Kidney (tissue), 2 donors: ENCODE measurements around the gene ADGRG3.

GRCh38 chr16:57266499-57267334, 17.8 kb downstream of the PLLP start:
- PRO-cap = no peak
- RRBS = no CpG with 5 or more reads among the region's 7 CpGs

GRCh38 chr16:57392621-57393238, 11.8 kb upstream of the CCL17 start:
- PRO-cap = no peak
- RRBS = no CpG with 5 or more reads among the region's 4 CpGs

DNA sequence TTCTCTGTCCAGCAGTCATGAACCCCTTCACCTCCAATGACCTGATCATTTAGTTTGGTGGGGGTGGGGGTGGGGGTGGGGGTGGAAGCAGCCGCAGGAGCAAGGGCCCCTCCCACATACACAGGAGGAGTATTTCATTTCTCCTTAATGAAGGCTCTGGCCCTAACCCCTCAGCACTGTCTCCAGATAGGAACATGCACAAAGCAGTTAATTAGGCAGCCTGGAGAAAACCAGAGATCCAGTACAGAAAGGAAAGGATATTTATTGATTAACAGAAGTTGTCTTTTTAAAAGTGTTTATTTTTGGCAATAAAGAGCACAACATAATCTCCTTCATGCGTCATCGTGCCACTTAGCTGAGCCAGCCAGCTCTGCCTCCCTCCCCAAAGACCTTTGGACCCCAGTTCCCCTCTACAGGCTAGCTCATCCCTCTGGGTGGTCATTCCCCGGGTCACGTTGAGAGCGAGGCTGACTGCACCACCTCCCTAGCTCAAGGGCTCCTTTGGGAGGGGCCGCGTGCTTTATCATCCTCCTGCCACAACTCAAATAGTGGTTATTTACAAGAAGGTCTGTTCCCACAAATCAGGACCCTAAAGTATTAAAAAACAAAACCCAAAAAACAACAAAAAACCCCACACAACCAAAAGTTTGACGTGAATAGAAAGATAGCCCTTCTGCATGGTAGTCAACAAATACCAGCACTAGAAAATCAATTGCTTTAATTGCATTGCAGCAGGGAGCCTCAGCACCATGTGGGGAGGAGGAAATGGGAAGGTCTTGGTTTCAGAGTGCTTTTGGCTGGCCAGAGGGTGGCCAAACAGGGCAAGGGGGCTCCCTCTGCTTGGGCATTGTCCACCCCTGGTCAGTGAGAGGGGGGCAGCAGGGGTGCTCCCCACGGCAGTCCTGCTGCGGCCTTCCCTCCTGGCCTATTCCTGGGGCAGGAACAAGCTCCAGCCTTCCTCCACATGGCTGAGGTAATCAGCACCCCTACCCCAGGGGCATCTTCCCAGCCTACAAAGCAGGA, 9.5 kb downstream of the POLR2C start:
- PRO-cap = unidirectional peak, plus-strand start at position 441 of the sequence
- RRBS = no CpG with 5 or more reads among the region's 11 CpGs

DNA sequence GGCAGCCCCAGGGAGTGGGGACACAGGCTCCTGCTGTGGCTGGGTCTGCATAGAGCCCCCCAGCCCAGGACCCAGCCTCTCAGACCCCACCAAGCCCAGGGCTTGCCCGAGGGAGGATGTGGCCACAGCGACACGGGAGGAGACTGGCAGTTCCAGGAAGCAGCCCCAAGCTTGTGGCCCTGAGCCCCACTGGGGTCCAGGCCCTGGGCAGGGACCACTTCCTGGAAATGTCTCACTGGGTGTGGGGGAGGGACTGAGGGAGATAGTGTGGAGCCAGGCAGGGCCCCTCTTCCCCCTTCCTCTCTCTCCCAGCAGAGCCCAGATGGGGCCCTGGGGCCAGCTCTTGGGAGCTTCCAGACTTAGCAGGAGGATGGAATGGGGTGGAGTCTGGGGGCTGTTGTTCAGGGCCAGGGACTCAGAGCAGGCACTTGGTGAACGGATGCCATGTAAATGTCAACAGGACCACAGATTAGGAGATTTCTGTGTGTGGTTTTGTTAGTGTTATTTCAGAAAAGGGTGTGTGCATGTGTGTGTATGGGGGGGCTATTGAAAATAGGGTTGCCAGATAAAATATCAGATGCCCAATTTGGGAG, 35.4 kb downstream of the ADGRG5 start:
- PRO-cap = no peak
- RRBS = no CpG with 5 or more reads among the region's 4 CpGs

DNA sequence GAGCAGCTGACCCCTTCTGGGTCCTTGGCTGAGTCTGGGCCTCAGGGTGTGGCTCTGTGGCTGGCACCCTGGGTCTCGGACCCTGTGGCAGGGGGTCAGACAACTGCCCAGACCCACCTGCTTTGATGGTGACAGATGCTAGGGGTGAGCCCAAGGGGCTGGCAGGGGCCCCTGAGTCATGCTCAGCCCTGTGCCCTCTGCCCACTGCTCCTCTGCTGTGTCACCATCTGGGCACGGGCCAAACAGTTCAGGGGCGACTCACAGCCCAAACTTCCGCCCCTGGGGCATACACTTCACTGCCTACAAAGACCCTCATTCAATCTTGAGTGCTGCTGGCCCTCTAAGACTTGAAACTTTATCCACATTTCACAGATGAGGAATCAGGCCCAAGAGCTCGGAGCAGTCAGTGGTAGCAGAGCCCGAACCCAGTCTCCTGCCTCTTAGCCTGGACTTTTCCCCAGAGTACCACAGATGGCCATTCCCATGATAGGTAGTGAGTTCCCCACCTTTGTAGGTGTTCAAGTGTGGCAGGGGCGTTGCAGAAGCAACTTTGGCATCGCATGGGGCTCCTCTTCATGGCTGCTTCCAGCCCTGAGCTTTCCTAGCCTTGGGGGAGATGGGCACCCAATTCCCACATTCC, 5.9 kb downstream of the ADGRG1 start:
- PRO-cap = no peak
- RRBS = no CpG with 5 or more reads among the region's 8 CpGs

DNA sequence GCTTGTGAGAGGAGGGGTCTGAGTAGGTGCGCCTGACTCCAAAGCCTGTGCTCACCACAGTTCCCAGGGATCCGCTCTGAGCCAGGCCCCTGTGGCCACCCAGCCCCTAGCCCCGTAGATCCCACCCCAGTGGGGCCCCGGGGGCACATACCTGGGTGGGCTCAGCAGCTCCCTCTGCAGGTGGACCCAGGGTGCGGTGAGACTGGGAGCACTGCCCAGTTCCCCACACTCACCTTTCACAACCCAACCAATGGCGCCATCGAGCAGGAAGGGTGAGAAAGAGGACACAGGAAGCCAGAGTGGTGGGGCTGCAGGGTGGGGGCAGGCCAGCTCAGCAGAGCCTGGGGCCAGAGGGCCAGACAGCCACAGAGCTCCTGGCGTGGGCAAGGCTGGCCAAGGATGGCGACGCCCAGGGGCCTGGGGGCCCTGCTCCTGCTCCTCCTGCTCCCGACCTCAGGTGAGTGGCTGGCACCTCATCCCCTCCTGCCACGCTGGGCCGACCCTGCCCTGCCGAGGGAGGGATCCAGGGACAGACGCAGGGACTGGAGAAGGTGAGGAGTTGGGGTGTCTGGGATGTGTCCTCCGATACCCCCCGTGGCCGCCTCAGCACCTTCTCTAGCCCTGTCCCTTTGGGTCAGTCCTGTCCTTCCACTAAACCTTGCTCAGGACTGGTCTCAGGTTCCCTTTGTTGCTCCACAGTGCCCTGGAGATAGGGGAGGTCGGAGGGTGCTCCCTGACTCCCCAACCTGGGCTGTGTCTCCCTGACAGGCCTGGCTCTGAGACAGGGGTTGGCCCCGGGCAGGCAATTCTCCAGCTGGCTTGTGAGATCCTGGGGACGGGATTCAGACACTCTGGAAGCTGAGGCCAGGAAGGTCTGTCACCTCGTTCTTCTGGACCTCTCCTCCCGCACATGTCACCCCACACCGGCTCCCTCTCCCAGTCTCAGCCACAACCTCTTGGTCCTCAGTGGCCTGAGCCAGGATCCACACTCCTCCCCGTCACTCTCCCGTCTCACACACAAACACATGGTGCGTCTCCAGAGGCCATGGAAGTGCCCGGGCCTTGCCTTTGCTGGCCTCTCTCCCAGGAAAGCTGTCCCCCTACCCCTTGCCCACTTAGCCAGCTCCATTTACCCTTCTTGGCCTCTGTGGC, at the start of gene ADGRG3:
Gene ADGRG3, plus strand, starts transcription at position 358 of the 1,152 bp plus-strand sequence.
- PRO-cap = no peak
- RRBS = 70% methylated on average over 5 of the region's 28 CpGs

GRCh38 chr16:57863309-57864053, 61.2 kb upstream of the KIFC3 start:
- PRO-cap = no peak
- RRBS = 0% methylated on average over 2 of the region's 6 CpGs

GRCh38 chr16:57892355-57893079, 78.4 kb downstream of the CNGB1 start:
- PRO-cap = no peak
- RRBS = no CpG with 5 or more reads among the region's 12 CpGs

DNA sequence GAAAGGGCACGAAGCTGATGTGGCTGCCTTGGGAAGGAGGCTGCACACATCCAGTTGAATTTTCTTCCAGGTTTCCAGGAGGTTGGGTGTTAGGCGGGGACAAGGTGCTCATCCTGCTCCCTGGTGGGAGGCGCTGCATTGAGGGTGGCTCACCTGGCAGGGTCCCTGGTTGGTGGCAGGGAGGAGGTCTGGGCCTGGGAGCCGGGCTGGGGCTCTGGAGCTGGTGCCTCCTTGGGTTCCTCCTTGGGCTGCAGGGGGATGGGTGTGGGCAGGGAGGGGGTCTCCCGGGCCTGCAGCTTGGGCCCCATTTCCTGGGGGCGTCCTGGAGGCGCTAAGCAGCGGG, 11.2 kb downstream of the CNGB1 start:
- PRO-cap = no peak
- RRBS = 78% methylated on average over 2 of the region's 8 CpGs

DNA sequence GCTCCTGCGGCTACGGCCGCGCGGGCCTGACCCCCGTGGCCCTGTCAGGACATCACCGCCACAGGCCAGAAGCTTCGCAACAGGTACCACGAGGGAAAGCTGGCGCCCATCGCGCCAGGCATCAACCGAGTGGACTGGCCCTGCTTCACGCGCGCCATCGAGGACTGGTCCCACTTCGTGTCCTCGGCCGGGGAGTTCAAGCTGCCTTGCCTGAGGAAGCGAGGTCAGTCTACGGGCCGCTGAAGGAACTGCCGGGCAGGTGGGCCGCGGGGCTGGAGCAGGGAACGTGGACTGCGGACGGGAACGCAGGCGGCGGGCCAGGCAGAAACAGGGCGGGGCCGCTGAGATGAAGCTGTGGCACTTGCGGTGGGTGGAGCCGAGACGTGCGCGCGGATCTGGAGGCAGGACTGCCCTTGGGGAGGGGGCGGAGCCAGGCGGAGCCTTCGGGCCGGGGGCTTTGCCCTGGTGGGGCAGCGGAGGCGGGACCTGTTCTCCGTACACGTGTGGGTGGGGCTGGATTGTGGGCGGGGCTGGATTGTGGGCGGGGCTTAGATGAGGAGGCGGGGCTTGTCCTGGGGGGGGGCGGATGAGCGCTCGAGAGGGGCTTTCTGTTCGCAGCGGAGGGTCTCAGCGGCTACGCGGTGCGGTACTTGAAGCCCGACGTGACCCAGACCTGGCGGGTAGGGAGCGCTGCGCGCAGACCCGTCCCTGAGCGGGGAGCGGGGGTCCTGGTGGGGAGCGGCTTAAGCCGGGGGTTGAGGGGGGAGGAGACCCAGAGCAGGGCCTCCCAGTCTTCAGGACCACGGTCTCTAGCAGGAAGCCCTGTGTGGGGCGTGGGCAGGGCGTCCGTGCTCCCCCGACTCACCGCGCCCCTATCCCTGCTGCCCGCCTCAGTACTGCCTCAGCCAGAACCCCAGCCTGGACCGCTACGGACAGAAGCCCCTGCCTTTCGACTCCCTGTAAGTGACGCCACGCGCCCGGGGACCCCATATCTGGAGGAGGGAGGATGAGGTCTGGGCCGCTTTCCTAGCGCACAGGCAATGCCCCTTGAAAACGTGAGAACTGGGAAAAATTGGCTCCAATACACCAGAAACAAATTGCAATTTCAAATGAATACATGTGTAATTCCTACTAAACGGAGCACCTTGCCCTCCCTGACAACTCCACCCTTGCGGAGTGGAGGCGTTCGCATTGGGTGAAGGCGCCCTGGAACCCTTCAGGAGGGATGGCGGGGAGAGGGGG, 8.7 kb downstream of the TEPP start:
- PRO-cap = bidirectional peak, plus-strand start at position 580 of the sequence, minus-strand start at position 293 of the sequence
- RRBS = 4% methylated on average over 5 of the region's 95 CpGs

- PRO-cap = no peak
- RRBS = 2% methylated on average over 3 of the region's 21 CpGs
These were observed 911 bp downstream of the MMP15 start for GRCh38 chr16:58026511-58026819.

GRCh38 chr16:58027257-58028296, 2.0 kb downstream of the MMP15 start:
- PRO-cap = unidirectional peak, minus-strand start at chr16:58027759
- RRBS = 11% methylated on average over 18 of the region's 41 CpGs

- PRO-cap = no peak
- RRBS = no CpG with 5 or more reads among the region's 5 CpGs
These were observed 12.8 kb upstream of the CCDC113 start for GRCh38 chr16:58236866-58237343.

DNA sequence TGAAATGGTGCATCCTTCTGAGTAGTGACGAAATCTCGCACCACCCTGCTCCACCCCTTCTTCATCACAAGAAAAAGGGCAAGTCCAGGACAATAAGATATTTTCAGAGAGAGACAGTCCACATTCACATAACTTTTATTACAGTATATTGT, 23.7 kb upstream of the PRSS54 start:
- PRO-cap = no peak
- RRBS = no CpG with 5 or more reads among the region's 2 CpGs

GRCh38 chr16:58414963-58415567, 22.8 kb downstream of the GINS3 start:
- PRO-cap = no peak
- RRBS = no CpG with 5 or more reads among the region's 9 CpGs

DNA sequence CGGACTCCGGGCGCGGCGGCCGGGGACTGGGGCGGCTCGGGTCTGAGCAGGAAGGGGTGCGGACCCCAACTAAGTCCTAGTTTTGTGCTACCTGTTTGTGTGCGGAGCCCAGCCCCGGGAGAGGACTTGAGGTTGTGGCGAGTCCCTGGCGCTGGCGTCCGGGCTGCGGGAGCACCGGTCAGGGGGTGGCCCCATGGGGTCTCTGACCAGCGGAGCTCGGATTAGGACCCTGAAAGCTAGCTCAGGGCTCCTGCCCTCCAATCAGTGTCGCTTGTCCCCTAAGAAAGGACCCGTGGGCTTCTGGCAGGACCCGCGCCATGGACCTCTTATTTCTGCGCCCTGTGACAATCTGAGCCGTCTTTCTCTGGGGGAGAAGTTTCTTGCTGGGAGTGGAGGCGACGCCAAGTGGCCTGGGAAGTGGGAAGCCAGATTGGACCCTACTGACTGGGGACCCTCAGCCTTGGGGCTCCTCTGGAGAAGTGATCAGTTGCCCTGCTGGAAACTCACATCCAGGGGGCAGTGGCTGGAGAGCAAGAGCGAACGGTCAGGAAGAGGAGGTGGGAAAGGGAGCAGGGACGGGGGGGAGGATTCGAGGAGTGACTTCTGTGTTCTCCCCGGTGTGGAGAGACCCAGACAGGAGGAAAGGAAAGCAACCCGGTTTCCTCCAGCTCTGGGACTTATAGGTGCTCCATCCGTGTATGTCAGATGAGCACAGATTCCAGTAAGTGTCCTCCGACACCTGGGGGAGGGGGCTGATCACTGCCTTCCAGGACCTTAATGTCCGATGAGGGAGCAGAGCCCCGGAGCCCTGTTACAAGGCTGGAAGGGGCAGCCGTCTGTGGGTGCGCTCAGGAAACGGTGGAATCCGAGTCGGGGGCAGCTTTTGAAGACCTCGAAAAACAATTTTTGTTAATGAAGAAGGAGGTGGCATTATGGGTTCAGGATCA, 35.2 kb upstream of the NDRG4 start:
- PRO-cap = no peak
- RRBS = 5% methylated on average over 9 of the region's 43 CpGs

DNA sequence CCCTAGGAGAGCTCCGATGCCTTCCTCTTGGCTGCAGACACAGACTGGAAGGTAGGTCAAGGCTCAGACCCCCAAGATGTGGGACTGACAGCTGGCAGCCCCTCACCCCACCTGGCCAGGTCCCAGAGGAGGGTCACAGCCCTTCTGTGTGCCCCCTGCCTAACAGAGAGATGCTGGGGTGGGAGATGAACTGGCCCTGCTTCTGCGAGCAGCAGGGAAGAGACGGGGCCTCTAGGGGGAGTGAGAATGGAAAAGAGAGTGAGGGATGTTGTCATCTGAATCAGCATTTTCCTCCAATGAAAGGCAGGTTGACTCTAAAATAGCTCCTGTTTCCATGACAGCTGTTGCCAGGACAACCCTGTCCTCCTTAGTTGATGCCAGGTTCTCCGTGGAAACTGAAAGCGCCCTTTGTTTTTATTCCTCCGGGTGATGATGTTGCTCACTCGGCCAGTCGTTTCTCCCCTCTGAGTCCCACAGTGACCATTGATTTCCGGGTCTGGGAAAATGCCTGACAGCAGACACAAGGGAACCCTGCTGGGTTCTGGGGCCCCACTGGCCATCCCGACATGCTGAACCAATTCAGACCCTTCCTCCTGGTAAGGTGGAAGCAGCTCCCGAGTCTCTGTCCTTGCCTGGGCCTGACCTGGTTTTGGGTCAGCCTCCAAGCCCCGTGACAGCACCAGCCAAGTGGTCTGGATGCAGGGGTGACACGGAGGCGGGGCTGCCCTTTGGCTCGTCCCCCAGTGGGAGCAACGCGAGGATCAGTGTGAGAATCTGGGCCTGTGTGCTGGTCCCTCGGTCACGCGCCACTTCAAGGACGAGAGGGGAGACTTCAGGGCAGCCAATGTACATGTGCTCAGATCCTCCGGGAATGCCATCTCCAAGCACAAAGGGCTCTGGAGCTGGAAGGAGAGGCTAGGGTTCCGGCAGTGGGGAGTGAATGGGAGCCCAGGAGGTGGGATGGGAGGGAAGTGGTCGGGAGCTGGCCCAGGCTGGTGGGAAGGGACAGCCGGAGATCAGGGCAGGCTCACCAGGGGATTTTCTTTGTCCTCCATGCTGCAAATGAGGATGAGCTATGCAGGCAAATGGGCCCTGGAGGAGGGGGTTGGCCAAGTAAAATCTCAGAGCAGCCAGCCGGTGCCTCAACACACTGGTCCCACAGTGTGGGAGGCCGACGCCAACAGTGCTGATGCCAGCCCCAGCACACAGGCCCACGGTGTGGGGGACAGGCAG, 4.6 kb upstream of the NDRG4 start:
- PRO-cap = unidirectional peak, plus-strand start at position 486 of the sequence
- RRBS = 30% methylated on average over 9 of the region's 29 CpGs

DNA sequence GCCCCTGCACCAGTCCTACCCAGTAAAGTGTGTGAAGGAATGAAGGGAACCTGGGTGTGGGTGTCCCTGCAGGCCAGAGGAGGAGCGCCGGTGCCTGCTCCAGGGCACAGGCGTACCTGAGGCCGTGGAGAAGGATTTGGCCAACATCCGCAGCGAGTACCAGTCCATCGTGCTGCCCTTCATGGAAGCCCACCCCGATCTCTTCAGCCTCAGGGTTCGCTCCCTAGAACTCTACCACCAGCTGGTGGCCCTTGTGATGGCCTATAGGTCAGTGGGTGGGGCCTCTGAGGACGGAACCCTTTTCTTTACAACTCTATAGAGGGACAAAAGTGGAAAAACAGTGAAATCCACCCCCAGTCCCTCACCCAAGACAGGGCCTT, 1.1 kb downstream of the SETD6 start:
- PRO-cap = no peak
- RRBS = no CpG with 5 or more reads among the region's 10 CpGs

GRCh38 chr16:58517770-58518749, 2.7 kb downstream of the SETD6 start:
- PRO-cap = no peak
- RRBS = no CpG with 5 or more reads among the region's 9 CpGs

DNA sequence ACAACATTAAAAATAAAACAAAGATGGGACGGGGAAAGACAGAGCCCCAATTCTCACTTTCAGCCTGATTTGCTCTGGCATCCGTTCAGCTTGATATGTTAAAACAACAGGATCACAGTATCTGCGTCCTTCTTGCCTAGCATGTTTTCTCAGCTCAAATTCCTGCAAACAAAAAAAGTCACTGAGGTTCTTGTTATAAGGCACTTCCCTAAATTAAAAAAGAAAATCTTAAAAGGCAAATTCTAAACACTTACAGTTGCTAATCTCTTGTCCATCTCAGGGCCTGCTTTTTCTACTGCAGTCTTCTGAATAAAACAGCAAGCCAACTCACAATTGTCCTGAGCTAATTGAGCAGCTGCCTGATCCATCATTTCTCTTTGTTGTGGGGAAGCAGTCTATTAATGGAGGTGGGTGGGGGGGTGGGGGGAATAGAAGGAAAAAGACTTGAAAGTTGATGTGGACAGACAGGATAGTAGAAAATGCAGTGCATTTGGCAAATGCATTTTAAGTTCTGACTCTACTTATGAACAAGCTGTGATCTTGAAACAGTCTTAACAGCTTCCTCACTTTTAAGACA, 26.9 kb downstream of the SETD6 start:
- PRO-cap = no peak
- RRBS = no CpG with 5 or more reads among the region's 3 CpGs